ENCODE data around the genes CCT2 and BEST3.

DNA sequence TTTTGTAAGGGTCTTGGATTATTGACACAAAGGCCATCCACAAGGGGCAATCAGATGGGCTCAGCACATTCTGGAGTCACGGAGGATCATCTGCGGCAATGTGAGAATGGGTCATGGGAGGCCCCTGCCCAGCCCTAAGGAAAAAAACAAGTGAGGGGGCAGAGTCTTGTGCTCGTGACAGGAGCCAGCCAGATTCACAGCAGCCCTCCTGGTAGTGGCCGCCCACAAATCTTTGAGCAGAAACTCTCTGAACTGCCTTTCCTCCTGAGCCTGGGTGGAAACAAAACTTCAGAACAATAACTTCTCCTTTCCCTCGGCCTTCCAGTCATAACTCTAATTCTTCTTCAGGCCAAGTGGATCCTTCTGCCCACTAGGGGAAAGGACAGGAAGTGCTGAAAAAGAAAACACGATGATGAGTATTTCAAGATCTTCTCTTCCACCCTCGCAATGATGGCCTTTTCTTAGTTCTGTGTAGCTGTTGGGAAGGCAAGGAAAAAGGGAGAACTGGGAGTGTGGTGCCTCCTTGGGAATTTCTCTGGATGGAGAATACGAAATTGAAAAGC lies 188.6 kb downstream of the CAND1 start:
- PRO-cap: no peak

GRCh38 chr12:67990849-67991740 lies 168.4 kb downstream of the IFNG start:
- PRO-cap: no peak

GRCh38 chr12:68180802-68181519 lies 21.4 kb upstream of the IFNG start:
- PRO-cap: unidirectional peak, plus-strand start at chr12:68181218

DNA sequence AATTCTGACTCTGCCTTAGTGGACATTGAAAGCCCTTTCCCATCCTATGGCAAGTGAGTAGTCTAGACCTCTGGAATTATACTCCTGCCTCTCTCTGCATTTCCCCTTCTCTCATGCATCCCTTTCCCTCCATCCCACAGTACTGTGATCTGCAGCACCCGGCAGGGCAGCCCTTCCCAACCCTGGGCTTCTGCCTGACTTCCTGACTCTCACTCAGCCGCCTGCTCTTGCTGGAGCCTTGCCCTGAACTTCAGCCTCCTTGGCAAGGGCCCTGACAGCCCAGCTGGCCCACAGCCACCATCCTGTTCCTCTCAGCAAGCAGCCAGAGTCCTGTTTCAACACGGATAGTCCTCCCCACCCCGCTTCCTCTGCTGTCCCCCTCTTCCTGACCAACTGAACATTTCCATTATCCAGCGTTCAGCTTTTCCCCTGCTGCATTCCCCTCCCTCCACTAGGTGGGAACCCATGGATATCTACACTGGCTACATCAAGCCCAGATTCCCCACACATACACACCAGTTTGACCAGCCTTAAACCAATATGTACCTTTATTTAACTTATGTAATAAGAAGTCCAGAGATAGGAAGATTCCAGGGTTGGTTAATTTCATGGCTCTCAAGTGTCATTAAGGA lies 74.0 kb upstream of the MDM1 start:
- PRO-cap: no peak

DNA sequence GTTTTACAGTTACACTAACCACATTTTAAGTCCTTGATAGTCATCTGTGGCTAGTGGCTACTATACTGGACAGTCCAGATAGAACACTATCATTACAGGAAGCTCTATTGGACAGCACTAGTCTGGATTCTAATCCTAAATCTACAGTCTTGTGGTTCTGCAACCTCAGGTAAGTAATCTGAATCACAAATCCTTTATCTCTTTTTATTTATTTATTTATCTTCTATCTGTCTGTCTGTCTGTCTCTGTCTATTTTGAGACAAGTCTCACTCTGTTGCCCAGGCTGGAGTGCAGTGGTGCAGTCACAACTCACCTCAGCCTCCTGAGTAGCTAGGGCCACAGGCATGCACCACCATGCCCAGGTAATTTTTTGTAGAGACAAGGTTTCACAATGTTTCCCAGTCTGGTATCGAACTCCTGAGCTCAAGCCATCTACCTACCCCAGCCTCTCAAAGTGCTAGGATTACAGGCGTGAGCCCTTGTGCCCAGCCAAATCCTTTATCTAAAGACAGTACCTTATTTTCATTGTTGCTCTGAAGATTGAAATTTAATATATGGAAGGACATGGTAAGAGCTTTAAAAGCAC lies 18.2 kb downstream of the RAP1B start:
- PRO-cap: no peak

- PRO-cap: no peak
Observed at GRCh38 chr12:68648533-68649093, 37.9 kb downstream of the RAP1B start.

GRCh38 chr12:68787133-68787849 lies 20.7 kb upstream of the MDM2 start:
- PRO-cap: unidirectional peak, minus-strand start at chr12:68787652

DNA sequence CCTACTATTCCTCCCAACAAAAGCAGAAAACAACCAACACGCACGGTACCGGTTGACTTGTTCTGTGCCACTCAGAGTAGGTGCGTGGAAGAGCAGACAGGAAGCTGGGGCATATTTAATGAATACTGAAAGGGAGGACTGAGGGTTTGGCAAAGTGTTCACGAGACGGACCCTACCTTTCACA lies 577 bp downstream of the CPM start:
- PRO-cap: bidirectional peak, plus-strand start at position 74 of the sequence, minus-strand start at position 66 of the sequence

GRCh38 chr12:69240653-69240935 lies 1.2 kb downstream of the CPSF6 start:
- PRO-cap: no peak

DNA sequence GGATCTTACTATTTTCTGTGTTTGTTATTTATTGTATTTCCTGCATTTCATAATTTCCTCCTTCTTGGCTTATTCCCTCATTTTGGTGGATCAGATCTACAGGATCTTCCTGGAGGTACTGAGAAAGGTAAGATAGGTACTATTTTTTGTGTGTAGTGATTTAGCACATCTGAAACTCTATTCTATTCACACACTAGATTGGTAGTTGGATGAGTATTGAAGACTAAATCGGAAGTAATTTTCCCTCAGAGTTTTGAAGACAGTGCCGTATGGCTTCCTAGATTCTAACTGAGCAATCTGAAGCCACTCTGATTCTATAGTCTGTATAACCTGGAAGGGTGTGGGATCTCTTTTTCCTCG lies 453 bp upstream of the YEATS4 start:
- PRO-cap: bidirectional peak, plus-strand start at position 306 of the sequence, minus-strand start at position 290 of the sequence

GRCh38 chr12:69417553-69417912 lies 52.7 kb upstream of the FRS2 start:
- PRO-cap: no peak

DNA sequence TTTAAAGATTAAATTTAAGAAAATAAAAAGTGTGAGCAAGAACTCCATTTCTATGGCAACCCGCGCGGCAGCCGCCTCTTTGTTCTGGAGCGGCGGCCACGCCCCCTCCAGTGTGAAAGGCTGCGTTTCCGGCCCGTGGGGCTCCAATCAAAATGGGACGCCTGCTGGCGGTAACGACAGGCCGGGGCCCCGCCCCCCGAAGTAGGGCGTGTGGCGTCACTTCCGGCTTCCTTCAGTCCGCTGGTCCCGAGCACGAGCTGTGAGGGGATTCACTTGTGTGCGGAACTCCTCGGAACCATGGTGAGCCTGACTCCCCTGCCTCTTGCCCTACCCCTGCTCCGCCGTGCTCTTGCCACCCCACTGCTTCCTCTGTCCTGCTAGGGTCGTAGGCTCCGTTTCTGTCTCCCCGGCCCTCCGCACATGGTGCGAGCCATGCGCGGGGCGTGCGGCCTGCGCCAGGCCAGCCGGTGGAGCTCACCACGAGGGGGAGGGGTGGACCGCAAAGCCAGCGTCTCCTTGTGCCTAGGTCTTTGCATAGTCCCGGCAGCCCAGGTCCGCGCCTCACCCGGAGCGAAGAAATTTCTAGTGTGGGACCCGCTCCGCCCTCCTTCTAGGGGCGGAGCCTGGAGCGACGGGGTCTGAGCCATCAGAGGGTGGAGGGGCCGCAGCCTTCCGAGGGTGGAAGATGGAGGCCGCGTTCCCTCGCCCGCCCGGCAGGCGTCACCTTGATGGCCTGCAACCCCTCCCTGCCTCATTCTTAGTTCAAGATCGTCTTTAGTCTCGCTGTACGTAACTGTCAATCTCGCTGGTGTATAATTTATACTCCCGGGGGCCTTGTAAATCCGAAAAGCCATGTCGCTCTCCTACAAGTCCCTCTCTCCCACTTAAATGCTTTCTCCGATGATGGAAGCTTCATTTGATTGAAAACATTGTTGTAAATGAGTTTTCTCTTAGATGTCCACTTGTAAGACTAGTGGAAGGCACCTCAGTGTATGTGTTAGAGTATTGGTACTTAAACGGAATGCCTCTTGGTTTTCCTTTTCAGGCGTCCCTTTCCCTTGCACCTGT lies at the start of gene CCT2:
TSS of gene CCT2 (plus strand) at position 235 of the 1,068 bp plus-strand sequence.
- PRO-cap: bidirectional peak, plus-strand start at position 235 of the sequence, minus-strand start at position 86 of the sequence; bidirectional peak, plus-strand start at position 760 of the sequence, minus-strand start at position 584 of the sequence

DNA sequence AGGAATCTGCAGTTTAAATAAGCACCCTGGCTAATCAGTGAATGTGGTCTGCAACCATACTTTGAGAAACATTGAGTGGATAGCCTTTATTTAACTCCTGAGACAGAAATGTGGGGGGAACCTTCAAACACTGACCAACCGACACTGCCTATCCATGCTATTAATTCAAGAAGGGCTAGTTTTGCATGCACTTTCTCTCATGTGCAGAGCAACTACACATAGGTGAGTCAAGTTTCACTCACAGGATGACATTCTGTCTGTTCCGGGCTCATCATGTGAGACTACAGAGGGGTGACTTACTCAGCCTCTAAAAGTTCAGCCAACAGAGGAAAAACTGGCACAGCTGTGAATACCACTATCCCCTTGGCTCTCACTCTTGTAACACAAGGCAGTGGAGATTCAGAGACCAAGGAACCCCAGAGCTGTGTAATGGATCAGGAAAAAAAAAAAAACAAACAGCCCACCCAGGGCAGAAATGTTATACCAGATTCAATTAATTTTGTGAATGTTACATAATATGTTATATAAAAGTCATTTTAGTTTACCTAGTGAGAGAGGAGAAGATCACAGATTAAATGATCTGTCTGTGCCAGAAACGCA lies 13.3 kb downstream of the BEST3 start:
- PRO-cap: no peak

GRCh38 chr12:69699246-69699652 lies at the start of gene BEST3:
Gene BEST3, minus strand, starts transcription at chr12:69699303.
- PRO-cap: bidirectional peak, plus-strand start at chr12:69699588, minus-strand start at chr12:69699316

GRCh38 chr12:69778624-69779148 lies 40.0 kb downstream of the RAB3IP start:
- PRO-cap: no peak

GRCh38 chr12:70255272-70255931 lies 12.2 kb downstream of the CNOT2 start:
- PRO-cap: no peak

DNA sequence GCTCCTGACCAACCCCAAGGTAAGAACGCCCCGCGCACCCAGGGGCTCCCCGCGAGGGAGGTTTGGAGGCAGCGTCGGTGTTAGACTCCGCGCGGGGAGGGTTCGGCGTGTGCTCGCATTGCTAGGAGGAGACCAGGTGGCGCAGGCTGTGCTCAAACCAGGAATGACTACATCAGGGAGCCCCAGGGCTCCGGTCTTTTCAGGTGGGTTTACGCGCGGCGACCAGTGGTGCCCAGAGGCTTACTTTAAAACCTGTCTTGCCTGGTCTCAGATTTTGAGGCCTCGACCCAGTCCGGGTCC lies 912 bp downstream of the KCNMB4 start:
- PRO-cap: no peak

GRCh38 chr12:70560489-70561132 lies 76.6 kb downstream of the PTPRB start:
- PRO-cap: no peak

- PRO-cap: no peak
Observed at GRCh38 chr12:70571719-70572255, 65.4 kb downstream of the PTPRB start.

DNA sequence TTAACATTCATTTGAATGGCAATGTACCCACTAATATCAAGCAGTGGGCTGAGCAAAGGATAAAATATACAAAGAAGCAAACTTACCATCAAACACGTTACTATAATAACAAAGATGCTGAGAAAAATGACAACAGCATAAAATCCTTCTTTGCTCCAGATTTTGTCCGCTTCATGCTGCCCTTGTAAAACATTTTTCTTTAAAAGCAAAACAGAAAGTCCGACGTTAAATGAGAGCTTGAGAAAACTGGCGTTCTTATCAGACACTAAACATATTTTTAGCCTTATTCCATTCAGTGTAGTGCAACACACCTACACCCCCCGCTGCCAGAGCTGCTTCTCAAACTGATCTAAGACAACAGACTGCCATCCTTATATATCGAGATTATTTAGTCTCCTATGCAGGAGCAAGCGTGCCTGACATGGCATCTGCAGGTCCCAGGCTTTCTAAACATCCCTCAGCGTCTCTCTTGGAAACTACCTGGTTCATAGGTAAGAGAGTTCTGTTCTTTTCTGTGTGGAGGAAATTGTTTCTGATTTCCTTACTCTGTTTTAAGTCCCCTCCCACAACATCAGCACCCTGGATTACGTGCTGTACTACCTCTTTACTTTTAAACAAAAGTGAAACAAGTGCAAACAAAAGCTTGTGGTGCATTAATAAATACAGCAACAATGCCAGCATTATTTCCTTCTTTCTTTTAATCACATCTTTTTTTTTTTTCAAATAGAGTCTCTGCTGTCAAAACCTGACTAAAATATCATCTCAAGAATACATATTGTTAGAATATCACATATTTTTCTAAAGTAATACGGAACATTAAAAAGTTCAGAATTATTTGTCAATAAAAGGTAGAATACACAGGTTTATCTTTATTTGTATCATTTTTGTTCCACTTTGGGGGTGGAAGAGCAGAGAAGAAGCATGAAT lies 117.1 kb upstream of the PTPRB start:
- PRO-cap: no peak